Caco-2 (cell line): ENCODE data around the gene RLF.

DNA sequence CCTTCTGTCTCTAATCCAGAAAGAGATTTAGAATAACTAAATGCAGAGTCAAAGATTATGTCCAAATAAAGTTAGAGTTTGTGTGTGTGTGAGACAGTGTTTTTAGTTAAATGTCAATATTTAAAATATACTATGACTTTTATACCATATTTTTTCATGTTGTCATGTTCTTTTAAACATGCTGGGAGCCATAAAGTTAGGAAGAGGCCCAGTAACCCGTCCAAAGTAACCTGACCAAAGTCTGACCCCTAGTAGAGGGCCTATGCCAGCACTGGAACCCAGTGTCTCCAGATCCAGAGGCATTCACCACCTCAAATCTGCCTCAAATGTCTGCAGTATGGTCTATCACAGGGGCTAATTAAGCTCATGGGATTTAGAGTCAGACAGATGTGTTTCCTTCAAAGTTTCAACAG lies 1.6 kb upstream of the CAP1 start:
- PRO-cap, result no peak
- RRBS, result no CpG with 5 or more reads among the region's 1 CpG

DNA sequence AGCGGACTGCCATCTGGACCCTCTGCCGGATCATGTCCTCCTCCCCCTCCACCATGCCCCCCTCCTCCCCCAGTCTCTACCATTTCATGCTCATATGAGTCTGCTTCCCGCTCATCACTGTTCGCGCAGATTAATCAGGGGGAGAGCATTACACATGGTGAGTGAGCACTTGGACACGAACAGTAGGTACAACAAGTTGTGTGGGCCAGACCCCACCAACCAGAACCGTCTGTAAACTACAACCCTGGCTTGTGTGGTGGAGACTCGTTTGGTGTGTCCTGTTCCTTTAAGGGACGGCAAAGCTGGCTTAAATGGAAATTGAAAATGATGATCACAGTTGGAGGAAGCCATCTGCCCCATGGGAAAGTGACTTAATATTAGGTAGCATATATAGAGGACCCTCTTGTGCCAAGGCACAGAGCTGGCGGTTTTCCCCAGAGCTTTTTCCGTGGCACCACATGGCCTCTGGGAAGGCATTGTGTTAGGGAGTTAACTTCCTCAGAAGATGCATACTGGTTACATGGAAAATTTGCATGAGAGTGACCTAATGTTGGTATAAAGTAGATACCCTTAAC lies 27.1 kb downstream of the CAP1 start:
- PRO-cap, result no peak
- RRBS, result no CpG with 5 or more reads among the region's 11 CpGs

GRCh38 chr1:40114362-40114867 lies 17.4 kb upstream of the PPT1 start:
- PRO-cap, result no peak
- RRBS, result no CpG with 5 or more reads among the region's 5 CpGs

GRCh38 chr1:40161083-40161472 lies at the start of gene RLF:
TSS of gene RLF (plus strand) at chr1:40161387.
- PRO-cap, result bidirectional peak, plus-strand start at chr1:40161377, minus-strand start at chr1:40161278
- RRBS, result 2% methylated on average over 15 of the region's 32 CpGs

DNA sequence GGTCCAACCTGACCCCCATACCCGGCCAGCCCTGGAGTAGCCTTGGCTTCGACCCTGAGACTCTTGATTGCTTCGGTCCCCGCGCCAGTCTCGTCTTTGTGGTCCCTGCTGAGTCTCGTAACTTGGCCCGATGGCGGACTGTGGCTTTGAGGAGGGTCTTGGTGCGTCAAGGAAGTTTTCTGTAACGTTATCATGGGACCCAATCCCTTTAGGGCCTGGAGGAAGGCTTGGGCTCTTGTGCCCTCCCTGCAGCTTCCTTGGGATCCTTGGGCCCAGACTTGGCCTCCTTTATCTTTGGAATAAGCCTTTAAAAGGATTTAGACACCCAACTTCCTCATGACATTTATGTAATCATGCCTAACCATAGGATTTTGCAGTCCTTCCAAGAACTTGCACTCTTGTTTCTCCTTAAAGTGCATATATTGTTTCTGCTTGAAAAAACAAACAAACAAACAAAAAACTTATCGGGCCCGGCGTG lies 412 bp downstream of the ZMPSTE24 start:
- PRO-cap, result unidirectional peak, minus-strand start at position 280 of the sequence
- RRBS, result no CpG with 5 or more reads among the region's 14 CpGs

DNA sequence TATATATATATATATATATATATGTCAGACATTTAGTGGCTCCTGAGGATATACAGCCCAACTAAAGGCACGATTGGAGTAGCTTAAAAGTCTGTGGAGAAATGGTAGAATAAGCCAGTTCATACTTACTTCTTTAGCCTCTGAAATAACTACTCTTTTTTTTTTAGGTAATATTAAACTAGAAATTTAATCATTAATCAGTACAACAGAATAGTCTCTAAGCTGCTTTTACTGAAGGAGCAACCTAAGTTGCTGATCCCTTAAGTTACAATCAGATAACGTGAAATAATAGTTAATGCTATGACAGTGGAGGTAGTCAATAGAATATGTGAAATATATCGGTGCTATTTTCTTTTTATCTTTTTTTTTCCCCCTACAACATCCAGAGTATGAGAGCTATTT lies 15.5 kb downstream of the ZMPSTE24 start:
- PRO-cap, result no peak
- RRBS, result no CpG with 5 or more reads among the region's 3 CpGs

GRCh38 chr1:40315260-40315959 lies 1.7 kb downstream of the COL9A2 start:
- PRO-cap, result no peak
- RRBS, result 78% methylated on average over 9 of the region's 50 CpGs

- PRO-cap, result no peak
- RRBS, result no CpG with 5 or more reads among the region's 3 CpGs
Measured at GRCh38 chr1:40384149-40384855, 10.8 kb downstream of the SMAP2 start.

GRCh38 chr1:40422873-40423525 lies 27.3 kb upstream of the ZFP69B start:
- PRO-cap, result no peak
- RRBS, result 94% methylated on average over 4 of the region's 9 CpGs

- PRO-cap, result no peak
- RRBS, result 14% methylated on average over 12 of the region's 27 CpGs
Measured at GRCh38 chr1:40477532-40478026, 489 bp downstream of the ZFP69 start.

- PRO-cap, result no peak
- RRBS, result no CpG with 5 or more reads among the region's 13 CpGs
Measured at GRCh38 chr1:40668817-40669030, 3.2 kb upstream of the RIMS3 start.

DNA sequence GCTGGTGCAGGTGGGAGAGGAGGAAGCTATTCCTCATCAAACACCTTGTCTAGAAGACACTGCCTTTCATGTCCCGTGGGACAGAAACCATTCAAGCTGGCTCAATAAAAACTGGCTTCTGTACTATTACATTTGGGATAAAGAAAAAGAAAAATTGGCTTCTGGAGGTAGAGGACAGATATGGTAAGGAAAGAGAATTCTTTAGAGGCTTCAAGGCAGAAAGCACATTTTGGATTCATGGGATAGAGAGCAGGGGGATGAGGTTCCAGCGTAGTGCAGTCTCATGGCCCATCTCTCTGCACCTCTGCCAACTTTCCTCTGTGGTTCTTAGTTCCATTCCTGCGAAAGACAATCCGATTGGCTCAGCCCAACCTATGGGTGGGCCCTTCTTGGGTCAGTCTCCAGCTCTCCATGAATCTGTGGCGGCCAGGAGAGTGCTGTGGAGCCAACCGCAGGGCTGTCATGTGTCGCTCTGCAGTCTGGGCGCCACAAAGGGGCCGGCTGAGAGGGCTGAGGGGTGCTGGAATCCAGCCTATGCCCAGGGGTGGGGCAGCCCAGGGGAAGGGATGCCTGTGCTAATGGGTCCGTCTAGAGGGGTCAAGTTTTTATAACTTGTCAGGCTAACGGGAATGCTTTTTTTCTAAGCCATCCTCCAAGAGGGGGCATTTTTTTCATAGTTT lies 23.1 kb downstream of the KCNQ4 start:
- PRO-cap, result no peak
- RRBS, result no CpG with 5 or more reads among the region's 11 CpGs

DNA sequence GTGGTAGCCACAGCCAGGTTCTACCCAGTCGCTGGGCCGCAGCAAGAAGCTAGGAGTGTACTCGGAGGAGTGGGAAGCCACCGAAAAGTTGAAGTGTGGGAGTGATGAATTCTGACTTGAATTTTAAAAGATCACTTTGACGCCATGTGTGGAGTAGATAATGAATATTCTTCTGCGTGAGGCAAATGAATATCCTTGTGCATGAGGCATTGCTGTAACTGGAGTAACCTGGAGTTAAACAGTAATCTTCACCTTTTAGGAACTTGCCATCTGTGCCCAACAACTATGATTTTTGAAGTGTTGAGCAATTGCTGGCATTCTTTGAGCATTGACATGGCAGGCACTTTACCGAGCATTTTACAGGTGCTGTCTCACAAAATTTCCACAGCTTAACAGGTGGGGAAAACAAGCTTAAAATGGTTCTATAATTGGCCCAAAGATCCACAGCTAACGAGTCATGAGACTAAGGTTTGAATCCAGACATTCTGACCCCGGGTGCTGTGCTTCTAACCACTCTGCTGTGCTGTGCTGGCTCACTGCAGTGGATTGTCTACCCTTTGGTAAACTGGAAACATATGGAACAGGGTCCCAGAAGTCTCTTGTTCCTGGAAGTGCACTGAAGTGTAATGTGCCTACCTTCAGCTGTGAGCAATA lies 7.0 kb downstream of the CTPS1 start:
- PRO-cap, result no peak
- RRBS, result no CpG with 5 or more reads among the region's 9 CpGs

GRCh38 chr1:41130447-41130906 lies 109.0 kb upstream of the SLFNL1 start:
- PRO-cap, result no peak

DNA sequence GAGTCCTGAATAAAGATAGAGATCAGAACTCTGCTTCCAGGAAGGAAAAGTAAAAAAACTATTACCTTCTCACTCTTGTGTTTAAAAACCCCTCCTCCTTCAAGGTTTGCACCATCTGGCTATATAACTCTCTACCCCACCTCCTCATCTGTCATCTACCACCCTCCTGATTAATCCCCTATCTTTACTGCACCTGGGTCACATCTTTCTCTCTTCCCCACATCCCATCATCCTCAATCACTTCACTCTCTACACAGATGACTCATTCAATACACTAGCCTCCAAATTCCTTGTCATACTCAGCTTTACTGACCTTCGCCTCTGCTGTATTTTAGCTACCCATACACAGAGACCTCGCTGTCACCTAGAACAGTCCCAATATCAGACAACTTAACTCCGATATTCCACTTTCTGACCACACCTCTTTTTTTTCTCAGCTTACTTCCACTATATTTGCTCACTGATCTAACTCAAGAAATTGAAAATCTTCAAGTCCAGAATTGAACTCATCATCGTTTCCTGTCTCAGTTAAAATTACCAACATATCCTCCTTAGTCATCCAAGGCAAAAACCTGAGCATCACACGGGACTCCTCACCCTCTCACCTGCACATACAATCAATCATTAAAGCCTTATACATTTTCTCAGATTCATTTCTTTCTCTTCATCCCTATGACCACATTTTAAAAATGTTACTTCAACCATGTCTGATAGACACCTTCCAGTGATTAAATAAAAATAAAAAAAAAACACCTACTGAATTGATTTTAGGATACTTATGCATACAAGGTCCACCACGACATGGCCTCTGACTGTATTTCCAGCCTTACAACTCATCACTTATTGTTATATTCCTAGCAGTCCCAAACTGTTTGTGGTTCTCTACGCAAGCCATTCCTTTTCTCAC lies 3.5 kb downstream of the SCMH1 start:
- PRO-cap, result no peak
- RRBS, result no CpG with 5 or more reads among the region's 7 CpGs

DNA sequence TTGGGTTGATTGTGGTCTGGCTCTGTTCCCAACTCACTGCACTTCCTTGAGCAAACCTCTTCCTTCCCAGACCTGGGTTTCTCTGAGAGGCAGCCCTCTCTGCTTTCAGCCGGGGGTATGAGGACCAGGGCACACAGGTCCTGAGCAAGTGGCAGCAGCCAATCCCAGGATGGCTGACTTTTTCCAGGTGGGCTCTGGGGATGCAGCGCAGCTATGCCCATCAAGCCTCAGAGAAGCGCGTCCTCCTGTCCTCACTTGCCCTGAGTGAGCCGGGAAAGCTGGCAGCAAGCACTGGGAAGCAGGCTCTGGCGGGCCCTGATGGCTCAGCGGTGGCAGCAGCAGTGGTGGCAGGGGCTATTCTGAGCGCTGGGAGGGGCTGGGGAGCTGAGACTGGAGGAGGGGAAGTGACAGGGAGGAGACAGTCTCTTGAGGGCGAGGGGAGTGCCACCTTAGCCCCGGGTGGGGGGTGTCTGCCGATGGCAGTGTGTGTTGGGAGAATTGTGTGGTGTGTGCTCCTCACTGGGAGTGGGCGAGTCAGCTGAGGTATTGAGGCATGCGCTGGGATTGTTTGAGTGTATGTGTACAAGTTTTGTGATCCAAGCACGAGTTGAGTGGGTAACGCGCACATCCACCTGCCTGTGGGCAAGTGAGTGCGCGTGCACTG lies 116.0 kb upstream of the SCMH1 start:
- PRO-cap, result no peak
- RRBS, result no CpG with 5 or more reads among the region's 18 CpGs

DNA sequence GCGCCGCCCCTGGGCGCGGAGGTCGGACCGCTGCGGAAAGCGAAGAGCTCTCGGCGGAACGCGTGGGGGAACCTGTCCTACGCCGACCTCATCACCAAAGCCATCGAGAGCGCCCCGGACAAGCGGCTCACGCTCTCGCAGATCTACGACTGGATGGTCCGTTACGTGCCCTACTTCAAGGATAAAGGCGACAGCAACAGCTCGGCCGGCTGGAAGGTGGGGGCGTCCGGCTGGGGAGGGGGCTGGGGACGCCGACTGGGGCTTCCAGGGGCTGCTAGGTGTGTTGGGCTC lies 120.0 kb upstream of the SCMH1 start:
- PRO-cap, result no peak
- RRBS, result 10% methylated on average over 8 of the region's 30 CpGs

- PRO-cap, result no peak
- RRBS, result 71% methylated on average over 7 of the region's 59 CpGs
Measured at GRCh38 chr1:41380827-41381947, 103.3 kb downstream of the EDN2 start.

GRCh38 chr1:41382748-41383194 lies 101.7 kb downstream of the EDN2 start:
- PRO-cap, result no peak
- RRBS, result 27% methylated on average over 4 of the region's 20 CpGs

GRCh38 chr1:41495965-41496542 lies 11.6 kb upstream of the EDN2 start:
- PRO-cap, result bidirectional peak, plus-strand start at chr1:41496445, minus-strand start at chr1:41496256
- RRBS, result 2% methylated on average over 25 of the region's 57 CpGs